ENCODE results near the gene RPS27L.

DNA sequence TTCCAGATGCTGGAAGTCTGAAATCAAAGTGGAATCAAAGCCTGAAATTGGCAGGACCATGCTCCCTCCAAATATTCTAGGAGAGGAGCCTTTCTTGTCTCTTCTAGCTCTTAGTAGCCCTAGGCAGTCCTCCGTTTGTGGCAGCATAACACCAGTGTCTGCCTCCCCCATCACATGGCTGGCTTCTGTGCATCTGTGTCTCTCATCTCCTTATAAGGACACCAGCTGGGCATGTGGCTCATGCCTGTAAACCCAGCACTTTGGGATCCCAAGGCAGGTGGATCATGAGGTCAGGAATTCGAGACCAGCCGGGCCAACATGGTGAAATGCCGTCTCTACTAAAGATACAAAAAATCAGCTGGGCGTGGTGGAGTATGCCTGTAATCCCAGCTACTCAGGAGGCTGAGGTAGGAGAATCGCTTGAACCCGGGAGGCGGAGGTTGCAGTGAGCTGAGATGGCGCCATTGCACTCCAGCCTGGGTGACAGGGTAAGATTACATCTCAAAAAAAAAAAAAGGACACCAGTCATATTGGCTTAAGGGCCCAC is 148.2 kb upstream of the TPM1 start:
- PRO-cap: no peak
- RAMPAGE, long total RNA, 2 experiments: no peak in any of the 2 experiments

GRCh38 chr15:62935475-62936076 is 107.0 kb upstream of the TPM1 start:
- PRO-cap: no peak
- RAMPAGE, long total RNA, 2 experiments: no peak in any of the 2 experiments

DNA sequence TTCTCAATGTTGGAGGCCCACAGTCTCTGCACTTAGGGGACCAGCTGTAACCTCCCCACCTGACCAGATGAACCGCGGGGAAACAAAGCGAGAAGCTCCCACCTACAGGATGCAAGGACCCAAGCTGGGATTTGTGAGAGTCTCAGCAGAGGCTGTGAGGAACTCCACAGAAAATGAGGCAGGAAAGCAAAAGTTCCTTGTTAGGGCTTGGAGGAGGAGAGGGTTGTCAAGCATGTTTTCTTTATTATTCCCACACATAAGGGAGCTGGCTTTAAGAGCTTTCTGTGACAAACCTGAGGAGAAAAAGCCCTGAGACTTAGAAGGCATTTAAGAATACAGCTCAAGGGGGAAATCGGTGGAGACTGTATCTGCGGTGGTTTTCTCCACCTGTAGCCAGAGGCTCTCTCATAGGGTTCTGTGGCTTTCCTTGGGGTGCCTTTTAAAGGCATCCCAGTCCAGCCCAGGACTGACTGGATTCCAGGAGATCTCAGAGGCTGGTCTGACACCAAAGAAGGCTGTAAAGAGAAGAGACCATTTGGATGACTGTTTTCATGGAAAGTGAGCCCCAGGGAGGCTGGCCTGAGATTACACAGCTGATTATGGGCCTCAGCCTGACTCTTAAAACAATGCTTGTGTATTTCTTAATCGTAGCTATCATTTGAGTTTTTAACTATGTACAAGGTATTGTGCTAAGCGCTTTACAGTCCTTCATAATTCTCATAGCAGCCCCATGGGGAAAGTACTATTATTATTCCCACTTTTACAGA is 4.7 kb downstream of the TPM1 start:
- PRO-cap: no peak
- RAMPAGE, long total RNA, 2 experiments: no peak in any of the 2 experiments

GRCh38 chr15:63048740-63049668 is 6.5 kb downstream of the TPM1 start:
- PRO-cap: bidirectional peak, plus-strand start at chr15:63048923, minus-strand start at chr15:63048833; unidirectional peak, minus-strand start at chr15:63049269
- RAMPAGE, long total RNA, 2 experiments: no peak in any of the 2 experiments

GRCh38 chr15:63156728-63157627 is at the start of gene RPS27L:
RPS27L (minus strand) TSS chr15:63157477.
- PRO-cap: bidirectional peak, plus-strand start at chr15:63157239, minus-strand start at chr15:63157281; bidirectional peak, plus-strand start at chr15:63157577, minus-strand start at chr15:63157475
- RAMPAGE, long total RNA, 2 experiments: start-site peak on the minus strand in 2 of 2 experiments, at chr15:63157425-63157499 at its widest, 462 to 1,996 reads per replicate

GRCh38 chr15:63190746-63191234 is 1.4 kb downstream of the RAB8B start:
- PRO-cap: no peak
- RAMPAGE, long total RNA, 2 experiments: no peak in any of the 2 experiments

DNA sequence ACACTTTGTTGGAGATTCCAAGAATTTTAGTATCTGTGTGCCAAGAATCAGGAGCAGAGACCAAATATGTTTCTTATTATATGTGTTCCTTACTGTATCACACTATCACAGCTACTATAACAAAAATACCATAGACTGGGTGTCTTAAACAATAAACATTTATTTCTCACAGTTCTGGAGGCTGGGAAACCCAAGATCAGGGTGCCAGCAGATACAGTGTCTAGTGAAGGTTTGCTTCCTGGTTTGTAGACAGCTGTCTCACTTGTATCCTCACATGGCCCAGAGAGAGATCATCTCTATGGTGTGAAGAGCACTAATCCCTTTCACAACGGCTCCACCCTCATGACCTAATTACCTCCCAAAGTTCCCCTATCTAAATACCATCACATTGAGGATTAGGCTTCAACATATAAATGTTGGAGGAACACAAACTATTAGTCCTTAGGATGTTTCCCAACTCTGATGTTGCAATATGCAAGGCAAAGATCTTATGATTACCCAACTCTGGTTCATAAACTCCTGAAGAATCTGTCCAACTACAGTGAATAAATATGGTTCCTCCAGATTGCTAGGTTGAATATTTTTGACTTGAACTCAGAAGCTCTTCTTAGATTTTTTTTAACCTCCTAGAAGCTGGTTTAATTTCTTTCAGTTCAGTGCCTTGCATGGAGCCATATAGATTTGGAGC is 30.4 kb upstream of the APH1B start:
- PRO-cap: no peak
- RAMPAGE, long total RNA, 2 experiments: no peak in any of the 2 experiments

DNA sequence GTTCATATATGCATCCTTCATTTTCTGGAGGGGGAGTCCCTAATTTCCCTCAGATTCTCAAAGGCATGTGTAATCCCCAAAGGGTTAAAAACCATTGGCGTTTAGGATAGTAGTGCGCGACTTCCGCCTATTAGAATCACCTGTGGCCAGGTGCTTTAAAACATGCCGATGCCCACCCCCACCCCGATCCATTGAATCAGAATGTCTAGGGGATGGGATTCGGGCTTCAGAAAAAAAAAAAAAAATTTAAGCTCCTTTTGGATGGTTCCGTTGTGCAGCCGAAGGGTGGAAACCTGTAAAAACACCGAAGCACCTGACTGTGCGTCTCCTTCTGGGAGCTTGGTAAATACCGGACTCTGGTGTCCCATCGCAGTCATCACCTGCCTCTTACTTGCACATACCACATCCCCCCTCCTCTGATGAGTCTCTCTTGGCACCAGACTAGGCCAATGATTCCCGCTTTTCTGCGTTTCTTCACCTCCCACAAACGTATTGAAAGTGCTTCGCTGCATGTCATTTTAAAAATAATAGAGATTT is 676 bp downstream of the APH1B start:
- PRO-cap: no peak
- RAMPAGE, long total RNA, 2 experiments: no peak in any of the 2 experiments

- PRO-cap: no peak
- RAMPAGE, long total RNA, 2 experiments: no peak in any of the 2 experiments
These were observed 30.8 kb downstream of the APH1B start for GRCh38 chr15:63308021-63308813.

DNA sequence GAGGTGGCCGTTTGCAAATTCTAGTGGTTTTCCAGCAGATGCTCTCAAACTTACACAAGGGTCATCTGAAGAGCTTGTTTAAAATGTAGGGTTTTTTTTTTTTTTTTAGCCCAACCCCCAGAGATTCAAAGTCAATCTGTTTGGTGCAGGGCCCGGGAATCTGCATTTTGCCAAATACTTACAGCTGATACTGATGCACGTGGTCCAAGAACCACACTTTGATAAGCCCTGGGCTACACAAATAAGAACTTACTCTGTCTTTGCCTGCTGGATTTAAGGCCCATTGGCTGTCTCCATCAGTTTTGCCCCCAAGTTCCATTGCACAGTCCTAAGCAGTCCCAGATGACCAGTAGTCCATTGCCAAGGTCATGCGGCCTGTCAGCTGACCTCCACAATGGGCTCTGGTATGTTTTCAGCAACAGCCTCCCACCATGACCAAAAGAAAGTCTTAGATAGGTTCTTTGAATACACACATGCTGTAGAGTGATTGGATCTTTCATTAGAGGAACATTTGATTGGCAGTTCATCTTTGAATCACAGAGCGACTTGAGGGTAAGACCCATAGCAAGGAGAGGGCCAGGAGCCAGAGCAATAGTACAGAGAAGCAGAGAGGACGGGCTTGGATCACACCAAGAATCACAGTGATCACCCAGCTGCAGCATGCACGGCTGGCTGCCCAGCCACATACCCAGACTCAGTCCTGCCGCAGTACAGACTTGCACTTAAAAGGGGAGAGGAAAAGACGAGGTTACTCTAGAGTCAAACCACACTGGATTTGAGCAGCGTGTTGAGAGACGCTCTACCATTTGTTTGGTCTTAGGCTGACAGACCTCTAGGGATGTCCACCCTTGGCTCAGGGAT is 50.2 kb downstream of the APH1B start:
- PRO-cap: no peak
- RAMPAGE, long total RNA, 2 experiments: no peak in any of the 2 experiments

DNA sequence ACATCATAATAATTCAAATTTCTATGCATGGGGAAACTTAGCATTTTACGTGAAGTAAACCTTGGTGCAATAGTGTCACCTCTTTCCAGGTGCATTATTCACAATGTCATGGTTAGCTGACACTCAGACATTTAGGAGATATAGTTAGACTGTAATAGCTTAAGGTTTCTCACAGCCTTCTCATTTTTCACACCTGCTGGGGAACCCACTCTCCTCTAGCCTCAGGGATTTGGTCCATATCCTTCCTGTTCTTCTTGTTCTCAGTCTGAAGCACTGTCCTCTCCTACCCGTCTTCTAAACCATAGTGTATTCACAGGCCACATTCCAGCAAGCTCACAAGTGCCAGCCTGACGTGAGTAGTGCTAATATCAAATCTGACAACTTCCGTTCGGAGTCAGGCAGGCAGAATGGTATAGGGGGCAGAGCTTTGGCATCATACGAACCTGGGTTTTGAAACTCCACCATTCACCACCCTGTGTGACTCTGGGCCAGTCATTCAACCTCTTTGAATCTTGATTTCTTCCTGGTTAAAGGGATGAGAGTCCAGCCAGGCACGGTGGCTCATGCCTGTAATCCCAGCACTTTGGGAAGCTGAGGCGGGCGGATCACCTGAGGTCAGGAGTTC is 6.9 kb upstream of the CA12 start:
- PRO-cap: no peak
- RAMPAGE, long total RNA, 2 experiments: no peak in any of the 2 experiments

GRCh38 chr15:63596027-63596424 is 1.2 kb upstream of the FBXL22 start:
- PRO-cap: no peak
- RAMPAGE, long total RNA, 2 experiments: no peak in any of the 2 experiments

- PRO-cap: bidirectional peak, plus-strand start at chr15:63602146, minus-strand start at chr15:63602090
- RAMPAGE, long total RNA, 2 experiments: no peak in any of the 2 experiments
These were observed 4.7 kb downstream of the FBXL22 start for GRCh38 chr15:63601856-63602291.

- PRO-cap: no peak
- RAMPAGE, long total RNA, 2 experiments: no peak in any of the 2 experiments
These were observed 25.2 kb upstream of the HERC1 start for GRCh38 chr15:63858837-63859455.

GRCh38 chr15:63859929-63860713 is 26.4 kb upstream of the HERC1 start:
- PRO-cap: no peak
- RAMPAGE, long total RNA, 2 experiments: no peak in any of the 2 experiments

DNA sequence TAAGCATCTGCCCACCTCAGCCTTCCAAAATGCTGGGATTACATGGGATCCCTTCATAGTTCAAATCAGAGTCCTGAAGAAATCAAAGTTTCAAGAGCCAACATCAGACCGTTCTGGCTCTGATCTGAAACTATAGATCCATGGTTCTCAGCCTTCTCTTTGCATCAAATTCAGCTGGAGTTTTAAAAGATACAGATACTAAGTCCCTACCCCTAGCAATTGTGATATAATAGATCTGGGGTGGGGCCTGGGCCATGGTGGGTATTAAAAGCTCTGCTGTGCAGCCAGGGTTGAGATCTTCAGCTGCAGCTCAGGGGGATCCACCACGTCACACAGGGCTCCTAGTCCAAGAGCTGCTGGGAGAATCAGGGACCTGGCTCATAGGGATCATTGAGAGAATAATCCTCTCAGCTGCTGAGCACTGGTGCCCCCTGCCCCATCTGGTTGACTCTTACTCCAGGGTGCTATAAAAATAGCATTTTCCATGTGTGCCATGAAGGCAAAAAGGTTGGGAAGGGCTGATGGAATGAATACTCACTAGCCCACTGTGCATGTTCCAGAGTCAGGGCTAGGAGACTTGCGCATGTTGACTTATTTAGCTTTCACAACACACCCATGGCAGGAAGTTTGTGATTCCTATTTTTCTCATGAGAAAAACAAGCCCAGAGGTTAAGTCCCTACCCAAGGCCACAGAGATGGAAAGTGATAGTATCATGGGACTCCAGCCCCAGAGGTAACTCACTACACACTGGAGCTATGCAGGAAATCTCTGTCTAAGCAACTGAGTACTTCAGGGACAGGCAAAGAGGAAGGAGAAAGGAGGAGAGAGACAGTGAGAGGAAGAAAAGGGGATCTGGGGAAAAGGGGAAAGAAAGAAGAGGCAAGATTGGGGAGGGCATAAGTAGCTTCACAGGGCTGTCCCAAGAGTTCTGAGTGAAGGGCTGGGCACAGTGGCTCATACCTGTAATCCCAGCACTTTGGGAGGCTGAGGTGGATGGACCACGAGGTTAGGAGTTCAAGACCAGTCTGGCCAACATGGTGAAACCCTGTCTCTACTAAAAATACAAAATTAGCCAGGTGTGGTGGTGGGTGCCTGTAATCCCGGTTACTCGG is 94.6 kb upstream of the HERC1 start:
- PRO-cap: no peak
- RAMPAGE, long total RNA, 2 experiments: no peak in any of the 2 experiments

DNA sequence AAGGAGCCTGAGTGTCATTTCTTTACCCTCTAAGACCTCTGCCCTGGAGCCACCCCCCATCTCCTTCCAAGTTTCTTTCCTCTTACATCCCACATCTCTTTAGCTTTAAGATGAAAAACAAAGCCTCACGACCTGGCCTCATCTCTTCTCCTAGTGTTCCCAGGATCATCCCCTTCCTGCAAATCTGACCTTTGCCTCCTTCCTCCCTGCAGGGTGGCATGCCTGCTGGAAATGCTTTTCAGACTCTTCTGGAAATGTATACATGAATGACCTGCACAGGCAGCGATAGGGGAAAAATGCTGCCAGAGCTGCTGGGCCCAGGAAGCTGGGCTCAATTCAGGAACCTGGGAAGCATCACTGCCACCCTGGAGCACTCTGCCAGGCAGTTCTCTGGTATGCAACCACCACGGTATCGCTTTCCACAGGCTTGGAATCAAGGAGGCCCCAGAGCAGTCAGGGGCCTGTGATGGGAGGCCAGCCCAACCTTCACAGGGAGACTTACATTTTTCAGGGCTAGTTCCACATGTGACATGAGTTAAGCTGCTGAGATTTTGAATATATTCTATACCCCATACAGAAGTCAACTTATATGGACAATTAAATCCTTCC is 67.5 kb downstream of the DAPK2 start:
- PRO-cap: no peak
- RAMPAGE, long total RNA, 2 experiments: no peak in any of the 2 experiments

DNA sequence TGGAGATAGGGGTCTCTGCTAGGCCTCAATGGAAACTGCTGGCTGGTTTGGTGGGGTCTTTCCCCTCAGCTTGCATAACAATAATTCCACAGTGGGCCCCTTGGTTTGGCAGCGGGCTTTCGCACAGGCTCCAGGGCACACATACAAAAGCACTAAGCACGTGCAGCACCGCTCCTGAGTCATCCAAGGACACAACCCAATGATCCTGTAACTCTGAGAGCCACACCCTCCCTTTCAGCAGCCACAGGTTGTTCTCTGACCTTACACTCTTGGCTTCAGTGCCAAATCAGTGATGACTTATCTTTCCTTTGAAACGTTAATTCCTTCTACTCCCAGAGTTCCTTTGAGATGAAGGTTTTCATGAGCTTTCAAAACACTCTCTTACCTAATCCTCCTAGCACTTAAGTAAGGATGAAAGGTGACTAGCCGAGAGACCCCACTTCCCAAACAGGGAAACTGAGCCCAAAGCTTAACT is 41.6 kb downstream of the DAPK2 start:
- PRO-cap: no peak
- RAMPAGE, long total RNA, 2 experiments: no peak in any of the 2 experiments

DNA sequence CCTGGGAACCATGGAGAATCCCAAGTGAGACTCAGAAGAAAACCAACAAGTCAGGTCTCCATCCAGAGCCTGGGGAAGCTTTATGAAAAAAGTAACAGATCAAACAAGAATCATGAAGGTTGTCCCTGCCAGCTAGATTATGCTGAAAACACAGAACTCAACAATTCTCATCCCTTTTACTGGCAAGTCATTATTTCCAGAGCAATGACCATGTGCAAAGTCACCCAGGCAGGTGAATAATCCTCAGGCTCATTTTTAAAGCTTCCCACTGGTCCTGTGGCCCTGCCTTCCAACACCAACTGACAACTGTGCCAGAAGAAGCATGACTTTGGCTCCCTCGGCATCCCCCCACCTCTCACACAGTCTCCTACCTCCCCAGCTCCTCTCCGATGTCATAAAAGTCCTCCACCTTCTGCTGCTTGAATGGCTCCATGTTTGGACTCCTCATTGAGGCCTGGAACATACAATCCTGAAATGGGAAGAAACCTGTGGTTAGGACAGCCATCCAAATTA is 6.4 kb downstream of the DAPK2 start:
- PRO-cap: no peak
- RAMPAGE, long total RNA, 2 experiments: no peak in any of the 2 experiments

DNA sequence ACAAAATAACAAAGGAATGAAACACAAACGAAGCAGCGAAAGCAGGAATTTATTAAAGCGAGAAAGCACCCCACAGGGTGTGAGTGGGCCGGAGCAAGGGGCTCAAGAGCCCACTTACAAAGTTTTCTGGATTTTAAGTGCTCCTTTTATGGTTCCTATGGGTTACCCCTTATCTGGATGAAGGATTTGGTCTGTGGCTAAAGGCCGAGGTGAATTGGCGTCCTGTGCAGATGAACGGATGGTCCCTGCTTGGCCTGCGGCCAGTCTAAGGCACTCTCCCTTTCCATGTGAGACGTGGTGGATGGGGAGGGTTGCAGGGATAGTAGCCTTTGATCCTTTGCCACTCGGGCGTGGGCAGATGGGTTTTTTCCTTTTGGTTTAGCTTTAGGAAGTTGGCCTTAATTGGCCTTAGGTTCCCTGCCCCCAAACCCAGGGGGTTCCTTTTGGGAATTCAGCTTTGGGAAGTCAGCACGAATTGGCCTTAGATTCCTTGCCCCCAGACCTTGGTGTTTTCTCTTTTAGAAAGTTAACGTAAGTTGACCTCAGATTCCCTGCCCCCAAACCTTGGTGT is 1.2 kb downstream of the SNX1 start:
- PRO-cap: no peak
- RAMPAGE, long total RNA, 2 experiments: no peak in any of the 2 experiments